Fibroblast of the aortic adventitia (primary cell): ENCODE results near the genes MAP3K7 and EPHA7.

DNA sequence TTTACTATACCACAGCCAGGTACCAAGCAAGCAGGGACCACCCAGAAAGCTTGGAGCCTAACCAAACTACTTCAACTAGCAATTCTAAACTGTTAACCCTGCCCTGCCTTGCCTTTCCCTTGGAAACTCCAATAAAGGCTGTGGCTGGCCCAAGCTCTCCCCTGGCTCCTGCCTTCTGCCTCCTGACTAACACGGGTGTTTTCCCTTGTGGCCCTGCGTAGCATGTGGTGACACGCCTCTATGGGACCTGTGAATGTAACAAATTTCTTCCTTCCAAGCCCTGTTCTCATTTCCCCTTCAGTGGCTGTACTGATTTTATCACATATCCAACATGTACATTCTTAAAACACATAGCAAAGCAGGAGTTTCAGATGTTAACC, 120.8 kb downstream of the BACH2 start:
- CAGE, long polyA plus RNA, result no peak

GRCh38 chr6:90217947-90218858, 78.4 kb downstream of the BACH2 start:
- CAGE, long polyA plus RNA, result no peak

GRCh38 chr6:90293798-90294307, 2.8 kb downstream of the BACH2 start:
- CAGE, long polyA plus RNA, result no peak

- CAGE, long polyA plus RNA, result no peak
Measured at GRCh38 chr6:90315333-90316029, 18.8 kb upstream of the BACH2 start.

GRCh38 chr6:90351191-90351745, 54.6 kb upstream of the BACH2 start:
- CAGE, long polyA plus RNA, result no peak

DNA sequence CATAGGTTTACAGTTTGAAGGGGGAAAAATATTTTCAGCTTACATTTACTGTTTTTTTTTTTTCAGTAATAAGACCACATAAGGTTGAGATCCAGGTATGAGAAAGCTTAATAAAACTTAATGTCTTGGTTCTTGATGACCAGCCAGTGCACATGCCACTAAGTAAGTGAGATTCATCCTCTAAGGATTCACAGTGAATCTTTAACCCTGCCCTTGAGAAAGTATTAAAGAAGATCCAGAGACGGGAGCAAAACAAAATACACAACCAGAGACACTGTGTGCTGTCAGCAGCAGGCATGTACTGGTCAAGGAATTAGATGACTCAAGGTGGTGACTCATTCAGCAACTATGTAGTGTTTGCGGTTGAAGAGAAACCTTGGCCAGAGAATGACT, 72.2 kb upstream of the BACH2 start:
- CAGE, long polyA plus RNA, result no peak

- CAGE, long polyA plus RNA, result no peak
Measured at GRCh38 chr6:90439308-90439571, 142.6 kb upstream of the BACH2 start.

DNA sequence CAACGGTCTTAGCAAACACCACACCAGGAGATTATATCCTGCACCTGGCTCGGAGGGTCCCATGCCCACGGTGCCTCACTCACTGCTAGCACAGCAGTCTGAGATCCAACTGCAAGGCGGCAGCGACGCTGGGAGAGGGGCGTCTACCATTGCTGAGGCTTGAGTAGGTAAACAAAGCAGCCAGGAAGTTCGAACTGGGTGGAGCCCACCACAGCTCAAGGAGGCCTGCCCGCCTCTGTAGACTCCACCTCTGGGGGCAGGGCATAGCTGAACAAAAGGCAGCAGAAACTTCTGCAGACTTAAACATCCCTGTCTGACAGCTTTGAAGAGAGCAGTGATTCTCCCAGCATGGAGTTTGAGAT, 24.5 kb downstream of the MAP3K7 start:
- CAGE, long polyA plus RNA, result no peak

GRCh38 chr6:90586629-90587924, at the start of gene MAP3K7:
Gene MAP3K7, minus strand, starts transcription at chr6:90587072.
- CAGE, long polyA plus RNA, result no peak

DNA sequence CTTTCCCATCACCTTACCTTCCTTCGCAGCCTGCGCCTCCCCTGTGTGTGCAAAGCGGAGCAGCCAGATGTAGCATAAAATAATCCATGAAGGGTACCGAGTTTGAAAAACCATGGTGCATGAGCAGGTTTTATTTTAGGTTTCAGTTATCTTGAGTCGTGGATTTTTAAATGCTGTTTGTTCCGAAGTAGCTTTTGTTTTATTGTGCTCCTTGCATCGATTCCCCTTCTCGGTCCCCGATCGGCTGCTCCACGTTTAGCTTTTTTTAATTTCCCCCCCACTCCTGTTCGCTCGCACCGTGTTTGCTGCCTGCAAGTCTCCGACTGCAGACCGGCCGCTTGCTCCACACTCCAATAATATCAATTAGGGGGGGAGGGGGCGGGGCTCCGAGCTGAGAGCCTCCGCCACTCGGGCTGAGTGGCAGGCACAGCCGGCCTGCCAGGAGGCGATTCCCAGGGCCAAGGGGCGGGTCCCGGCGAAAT, at the start of gene EPHA7:
Gene EPHA7 (minus strand): TSS at position 332 of the 482 bp plus-strand sequence.
- CAGE, long polyA plus RNA, result no peak

- CAGE, long polyA plus RNA, result no peak
Measured at GRCh38 chr6:94784331-94784741, 793.0 kb upstream of the MANEA start.

- CAGE, long polyA plus RNA, result no peak
Measured at GRCh38 chr6:95574688-95575300, 2.5 kb upstream of the MANEA start.

DNA sequence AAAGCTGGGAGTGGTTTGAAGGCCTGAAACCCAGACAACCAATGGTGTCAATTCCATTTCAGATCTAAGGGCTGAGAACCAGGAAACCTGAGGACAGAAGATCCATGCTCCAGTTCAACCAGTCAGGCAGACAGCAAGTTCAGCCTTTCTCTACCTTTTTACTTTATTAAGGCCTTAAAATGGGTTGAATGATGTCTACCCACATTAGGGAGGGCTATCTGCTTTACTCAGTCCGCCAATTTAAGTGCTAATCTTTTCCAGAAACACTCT, 170.8 kb downstream of the FUT9 start:
- CAGE, long polyA plus RNA, result no peak

- CAGE, long polyA plus RNA, result no peak
Measured at GRCh38 chr6:96885247-96885849, 12.3 kb downstream of the NDUFAF4 start.

DNA sequence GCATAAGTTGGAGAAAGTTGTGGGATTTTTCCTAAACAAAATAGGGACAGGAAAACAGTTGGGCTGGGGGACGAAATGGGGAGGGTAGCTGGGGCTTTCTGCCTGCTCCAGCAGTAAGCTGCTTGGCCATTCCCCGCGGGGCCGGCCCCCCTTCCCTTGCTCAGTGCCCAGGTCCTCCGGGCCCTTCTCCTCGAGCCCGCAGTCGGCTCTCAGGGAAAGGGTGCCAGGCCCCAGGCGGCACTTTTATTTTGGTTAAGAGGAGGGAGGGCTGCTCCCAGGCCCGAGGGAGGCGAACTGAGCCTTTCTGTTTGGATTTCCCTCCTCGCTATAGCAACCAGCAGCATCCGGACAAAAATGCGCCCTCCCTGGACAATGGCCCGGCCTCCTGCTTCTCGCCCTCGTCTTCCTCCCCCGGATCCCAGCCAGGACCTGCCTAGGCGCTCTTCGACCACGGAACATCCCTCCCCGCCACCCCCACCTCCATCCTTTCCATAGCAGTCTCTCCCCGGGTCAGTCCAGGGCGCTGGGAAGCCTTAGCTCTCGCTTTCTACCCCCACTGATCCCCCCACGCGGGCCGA, 6.7 kb upstream of the POU3F2 start:
- CAGE, long polyA plus RNA, result no peak

DNA sequence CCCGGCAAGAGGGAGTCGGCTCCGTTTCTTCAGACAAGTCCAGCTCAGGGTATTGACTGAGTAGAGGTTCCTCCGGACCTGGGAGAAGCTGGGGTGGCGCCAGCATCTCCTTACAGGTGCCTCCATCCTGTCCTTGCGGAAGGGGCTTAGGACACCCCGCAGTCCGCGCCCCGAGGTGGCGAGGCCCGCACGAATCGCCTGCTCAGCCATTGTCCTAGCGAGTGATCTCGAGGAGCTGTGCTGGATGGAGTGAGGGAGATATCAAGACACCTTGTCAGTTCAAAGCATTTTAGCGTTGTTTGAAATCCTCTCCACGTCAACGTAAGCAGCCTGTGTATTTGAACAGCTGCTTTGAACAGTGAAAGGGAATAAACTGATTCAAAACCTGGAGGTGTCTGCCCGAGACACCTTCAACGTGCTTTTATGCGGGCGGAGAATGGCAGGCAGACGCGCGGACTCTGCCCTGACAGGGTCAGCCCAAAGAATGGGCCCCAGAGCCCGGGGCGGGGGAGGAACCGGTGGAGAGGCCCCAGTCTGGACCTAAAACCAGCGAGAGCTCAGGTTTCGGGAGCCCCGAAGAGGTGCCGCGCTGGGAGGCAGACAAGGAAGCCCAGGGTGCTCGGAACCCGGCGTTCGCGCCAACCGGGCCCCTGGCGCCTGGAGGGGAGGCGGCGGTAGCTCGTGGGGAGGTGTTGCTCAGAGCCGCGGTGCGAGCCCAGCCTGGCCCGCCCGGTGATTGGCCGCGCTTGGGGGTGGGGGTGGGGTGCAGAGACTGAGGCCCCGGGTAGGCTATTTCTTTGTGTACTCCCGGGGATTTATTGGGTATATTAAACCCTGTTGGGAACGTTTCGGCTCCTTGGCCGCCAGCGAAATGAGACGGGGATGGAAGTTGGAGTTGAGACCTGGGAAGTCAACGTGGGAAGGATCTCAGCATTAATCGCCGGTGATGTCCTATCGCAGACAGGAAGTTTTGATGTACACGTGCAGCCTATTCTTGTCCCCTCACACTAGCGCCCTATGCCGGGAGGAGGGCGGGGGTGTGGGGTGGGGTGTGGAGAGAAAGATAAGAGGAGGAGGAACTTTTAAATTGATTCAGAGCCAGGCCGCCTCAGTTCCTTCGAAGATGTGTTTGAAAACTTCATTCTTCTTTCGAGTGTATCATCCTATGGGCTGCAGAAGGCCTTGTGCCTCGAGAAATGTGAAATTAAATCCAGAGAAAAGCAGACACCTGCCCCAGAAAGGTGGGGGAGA, 2.9 kb upstream of the POU3F2 start:
- CAGE, long polyA plus RNA, result no peak

DNA sequence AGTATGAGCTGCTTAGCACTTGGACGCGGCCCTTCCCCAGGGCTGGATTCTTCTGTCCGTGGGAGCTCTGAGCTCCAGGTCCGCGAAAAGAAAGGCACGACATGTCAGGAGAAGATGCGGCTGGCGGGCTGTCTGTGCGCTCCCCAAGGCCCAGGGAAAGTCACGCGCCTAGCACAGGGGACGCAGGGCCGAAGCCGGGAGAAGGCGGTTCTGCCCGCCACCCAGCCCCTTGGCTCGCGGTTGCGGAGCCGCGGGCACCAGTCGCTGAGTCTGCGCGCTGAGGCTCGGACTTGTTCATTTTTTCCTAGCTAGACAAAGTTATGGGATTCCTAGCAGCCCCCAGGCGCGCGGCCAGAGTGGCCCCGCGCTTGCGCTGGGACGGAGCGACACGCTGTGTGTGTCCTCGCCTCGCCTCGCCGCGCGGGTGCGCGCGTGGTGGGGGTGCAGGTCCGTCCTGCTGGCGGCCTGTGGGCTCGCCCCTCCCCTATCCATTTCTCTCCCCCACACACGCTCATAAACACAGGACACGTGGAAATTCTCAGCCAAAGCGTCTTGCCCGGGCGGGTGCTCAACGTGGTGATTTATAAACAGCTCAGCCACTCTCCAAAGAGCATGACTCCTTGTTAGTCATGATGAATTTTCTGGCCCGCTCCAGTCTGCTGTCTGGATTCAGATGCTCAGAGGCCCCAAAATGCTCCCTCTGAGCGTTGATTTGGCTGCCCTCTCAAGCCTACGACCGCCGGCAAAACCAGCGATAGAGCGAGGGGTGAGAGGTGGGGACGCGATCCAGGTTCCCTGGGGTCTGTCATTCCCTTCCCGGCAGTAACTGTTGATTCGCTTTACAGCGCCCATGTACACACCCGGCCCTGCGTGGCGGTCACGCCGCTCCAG, 1.8 kb upstream of the POU3F2 start:
- CAGE, long polyA plus RNA, result no peak

DNA sequence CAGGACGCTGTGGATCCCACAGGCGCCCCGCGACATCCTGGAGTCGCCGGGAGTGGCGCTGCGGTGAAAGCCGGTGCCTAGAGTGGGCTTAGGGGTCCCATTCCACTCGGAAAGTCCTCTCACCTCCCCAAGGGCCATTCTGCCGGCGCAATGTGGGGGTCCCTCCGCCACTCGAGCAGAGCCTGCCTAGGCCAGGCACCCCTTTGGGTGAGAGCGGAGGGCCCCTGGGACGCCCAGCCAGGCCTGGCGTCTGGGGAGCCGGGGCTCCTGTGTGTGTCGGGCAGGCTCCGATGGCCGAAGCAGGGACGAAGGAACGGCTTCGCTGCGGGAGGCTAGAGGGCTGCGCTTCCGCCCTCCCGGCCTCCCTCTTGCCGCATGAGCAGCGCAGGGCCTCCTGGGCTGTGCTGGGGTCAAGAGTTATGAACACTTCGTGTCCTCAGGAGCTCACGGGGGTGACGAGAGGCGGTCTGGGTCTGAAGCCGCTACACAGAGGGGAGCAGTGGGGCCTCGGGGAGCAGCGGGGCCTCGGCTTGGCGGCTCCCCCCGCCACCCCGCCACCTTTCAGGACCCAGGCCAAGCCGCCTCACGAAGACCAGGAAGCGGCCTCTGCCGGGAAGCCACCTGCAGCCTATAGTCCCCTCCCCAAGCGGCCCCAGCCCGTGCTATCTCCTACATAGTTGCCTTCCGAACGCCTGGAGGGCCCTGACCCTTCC, 13.6 kb downstream of the POU3F2 start:
- CAGE, long polyA plus RNA, result no peak

- CAGE, long polyA plus RNA, result no peak
Measured at GRCh38 chr6:99335135-99335525, 14.3 kb downstream of the FAXC start.

GRCh38 chr6:99423228-99423901, 1.7 kb downstream of the PNISR start:
- CAGE, long polyA plus RNA, result no peak